ENCODE measurements around a stretch of chr1.

- PRO-cap: no peak
- RAMPAGE, long total RNA, 3 experiments: no peak in any of the 3 experiments
These were observed 11.7 kb downstream of the SSR2 start for GRCh38 chr1:156008598-156009808.

- PRO-cap: no peak
- RAMPAGE, long total RNA, 3 experiments: no peak in any of the 3 experiments
These were observed 3.3 kb downstream of the UBQLN4 start for GRCh38 chr1:156050074-156050952.

DNA sequence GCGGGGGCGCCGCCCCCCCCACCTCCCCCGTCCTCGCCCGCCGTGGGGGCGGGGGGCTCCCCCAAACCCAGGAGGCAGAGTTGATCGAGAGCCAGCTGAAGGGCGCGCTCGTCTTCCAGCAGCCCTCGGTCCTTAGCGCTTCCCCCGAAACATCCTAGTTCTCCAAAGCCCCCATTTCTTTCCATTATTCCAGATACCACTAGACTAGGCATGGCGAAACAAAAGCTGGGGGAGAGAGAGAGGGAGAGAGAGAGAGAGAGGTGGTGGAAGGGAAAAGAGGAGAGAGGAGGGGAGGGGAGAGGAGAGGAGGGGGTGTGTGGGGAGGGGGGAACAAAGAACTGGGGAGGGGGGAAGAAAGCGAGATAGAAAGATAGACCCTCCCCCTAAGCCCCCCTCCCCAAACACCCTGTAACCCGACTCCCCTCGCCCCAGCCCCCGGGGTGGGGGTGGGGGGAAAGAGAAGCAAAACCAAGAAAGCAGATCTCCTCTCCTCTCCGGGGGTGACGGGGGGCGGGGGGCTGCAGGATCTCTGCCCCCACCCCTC, 406 bp downstream of the MEX3A start:
- PRO-cap: no peak
- RAMPAGE, long total RNA, 3 experiments: no peak in any of the 3 experiments

DNA sequence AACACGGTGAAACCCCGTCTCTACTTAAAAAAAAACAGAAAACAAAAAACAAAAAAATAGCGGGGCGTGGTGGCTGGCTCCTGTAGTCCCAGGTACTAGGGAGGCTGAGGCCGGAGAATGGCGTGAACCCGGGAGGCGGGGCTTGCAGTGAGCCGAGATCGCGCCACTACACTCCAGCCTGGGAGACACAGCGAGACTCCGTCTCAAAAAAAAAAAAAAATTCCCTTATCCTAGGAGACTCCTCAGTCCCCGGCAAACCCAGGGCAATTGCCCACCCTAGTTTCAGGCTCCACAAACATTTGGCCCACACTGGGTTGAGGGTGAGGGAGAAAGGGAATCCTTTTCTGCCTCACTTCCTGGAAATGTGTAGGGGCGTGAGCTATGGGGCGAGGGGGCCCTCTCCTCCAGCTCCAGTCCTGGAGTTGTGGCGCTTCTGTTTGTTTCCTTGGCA, 8.6 kb upstream of the LMNA start:
- PRO-cap: no peak
- RAMPAGE, long total RNA, 3 experiments: no peak in any of the 3 experiments

DNA sequence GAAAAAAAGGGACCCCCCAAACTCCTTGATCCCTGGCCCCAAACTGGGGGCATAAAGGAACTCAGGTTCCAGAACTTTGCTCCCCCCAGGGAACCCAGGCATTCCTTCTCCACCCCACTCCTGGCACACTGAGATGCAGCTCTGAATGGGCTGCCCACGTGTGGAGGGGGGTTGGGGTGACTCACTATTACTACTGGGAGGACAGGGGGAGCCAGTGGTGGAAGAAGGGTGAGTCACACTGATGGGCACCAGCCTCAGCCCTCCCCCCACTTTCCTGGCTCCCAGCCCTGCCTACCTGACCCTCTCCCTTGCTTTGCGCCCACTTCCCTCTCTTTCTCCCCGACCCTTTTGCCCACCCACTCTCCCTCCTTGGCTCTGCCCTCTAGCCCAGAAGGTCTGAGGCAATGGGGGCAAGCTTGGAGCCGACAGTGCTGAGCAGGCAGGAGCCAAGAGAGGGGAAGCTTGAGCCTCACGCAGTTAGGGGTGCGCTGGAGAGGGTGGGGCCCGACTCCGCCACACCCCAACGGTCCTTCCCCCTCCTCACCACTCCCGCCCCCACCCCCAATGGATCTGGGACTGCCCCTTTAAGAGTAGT, 357 bp upstream of the LMNA start:
- PRO-cap: bidirectional peak, plus-strand start at position 214 of the sequence, minus-strand start at position 130 of the sequence; bidirectional peak, plus-strand start outside the sequence, minus-strand start at position 557 of the sequence
- RAMPAGE, long total RNA, 3 experiments: no peak in any of the 3 experiments

- PRO-cap: no peak
- RAMPAGE, long total RNA, 3 experiments: no peak in any of the 3 experiments
These were observed 3.2 kb downstream of the LMNA start for GRCh38 chr1:156117679-156118145.

DNA sequence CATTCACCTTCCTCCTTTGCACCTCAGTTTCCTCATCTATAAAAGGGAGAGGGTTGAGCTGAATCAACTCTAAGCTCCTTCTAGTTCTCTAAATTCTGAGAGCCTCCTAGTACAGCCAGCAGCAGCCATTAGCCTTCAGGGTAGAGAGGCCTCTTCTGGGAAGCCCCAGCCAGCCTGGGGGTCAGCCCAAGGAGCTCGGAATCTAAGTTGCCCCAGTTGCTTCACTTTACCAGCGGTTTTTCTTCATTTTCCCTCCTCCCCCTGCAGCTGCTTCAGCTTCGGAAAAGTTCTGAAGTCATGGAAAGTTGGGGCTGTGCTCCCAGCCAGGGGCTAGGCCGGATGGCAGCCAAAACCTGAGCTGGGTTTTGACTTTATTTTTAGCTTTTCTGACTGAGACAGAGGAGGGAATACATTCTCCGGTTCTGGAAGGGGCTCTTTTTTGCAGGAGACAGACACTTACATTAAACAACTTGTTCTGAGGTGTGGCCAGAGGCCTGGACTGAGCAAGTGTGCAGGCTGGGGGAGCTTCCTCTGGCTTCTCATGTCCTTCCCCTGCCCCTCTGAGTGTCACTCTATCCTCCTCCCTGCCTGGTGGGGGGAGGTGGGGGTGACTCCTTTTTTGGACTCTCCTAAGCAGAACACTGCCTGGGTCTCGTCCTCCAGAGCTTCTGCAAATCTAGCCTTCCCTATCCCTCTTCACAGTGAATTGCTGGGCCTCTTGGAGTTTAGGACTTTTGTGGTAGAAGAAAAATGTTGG, 14.4 kb downstream of the LMNA start:
- PRO-cap: bidirectional peak, plus-strand start at position 389 of the sequence, minus-strand start at position 291 of the sequence; unidirectional peak, minus-strand start at position 511 of the sequence; unidirectional peak, minus-strand start at position 708 of the sequence
- RAMPAGE, long total RNA, 3 experiments: no peak in any of the 3 experiments

DNA sequence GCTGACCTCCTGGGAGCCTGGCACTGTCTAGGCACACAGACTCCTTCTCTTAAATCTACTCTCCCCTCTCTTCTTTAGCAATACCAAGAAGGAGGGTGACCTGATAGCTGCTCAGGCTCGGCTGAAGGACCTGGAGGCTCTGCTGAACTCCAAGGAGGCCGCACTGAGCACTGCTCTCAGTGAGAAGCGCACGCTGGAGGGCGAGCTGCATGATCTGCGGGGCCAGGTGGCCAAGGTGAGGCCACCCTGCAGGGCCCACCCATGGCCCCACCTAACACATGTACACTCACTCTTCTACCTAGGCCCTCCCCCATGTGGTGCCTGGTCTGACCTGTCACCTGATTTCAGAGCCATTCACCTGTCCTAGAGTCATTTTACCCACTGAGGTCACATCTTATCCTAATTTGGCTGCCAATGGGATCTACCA, 16.0 kb downstream of the LMNA start:
- PRO-cap: bidirectional peak, plus-strand start at position 77 of the sequence, minus-strand start outside the sequence
- RAMPAGE, long total RNA, 3 experiments: no peak in any of the 3 experiments

DNA sequence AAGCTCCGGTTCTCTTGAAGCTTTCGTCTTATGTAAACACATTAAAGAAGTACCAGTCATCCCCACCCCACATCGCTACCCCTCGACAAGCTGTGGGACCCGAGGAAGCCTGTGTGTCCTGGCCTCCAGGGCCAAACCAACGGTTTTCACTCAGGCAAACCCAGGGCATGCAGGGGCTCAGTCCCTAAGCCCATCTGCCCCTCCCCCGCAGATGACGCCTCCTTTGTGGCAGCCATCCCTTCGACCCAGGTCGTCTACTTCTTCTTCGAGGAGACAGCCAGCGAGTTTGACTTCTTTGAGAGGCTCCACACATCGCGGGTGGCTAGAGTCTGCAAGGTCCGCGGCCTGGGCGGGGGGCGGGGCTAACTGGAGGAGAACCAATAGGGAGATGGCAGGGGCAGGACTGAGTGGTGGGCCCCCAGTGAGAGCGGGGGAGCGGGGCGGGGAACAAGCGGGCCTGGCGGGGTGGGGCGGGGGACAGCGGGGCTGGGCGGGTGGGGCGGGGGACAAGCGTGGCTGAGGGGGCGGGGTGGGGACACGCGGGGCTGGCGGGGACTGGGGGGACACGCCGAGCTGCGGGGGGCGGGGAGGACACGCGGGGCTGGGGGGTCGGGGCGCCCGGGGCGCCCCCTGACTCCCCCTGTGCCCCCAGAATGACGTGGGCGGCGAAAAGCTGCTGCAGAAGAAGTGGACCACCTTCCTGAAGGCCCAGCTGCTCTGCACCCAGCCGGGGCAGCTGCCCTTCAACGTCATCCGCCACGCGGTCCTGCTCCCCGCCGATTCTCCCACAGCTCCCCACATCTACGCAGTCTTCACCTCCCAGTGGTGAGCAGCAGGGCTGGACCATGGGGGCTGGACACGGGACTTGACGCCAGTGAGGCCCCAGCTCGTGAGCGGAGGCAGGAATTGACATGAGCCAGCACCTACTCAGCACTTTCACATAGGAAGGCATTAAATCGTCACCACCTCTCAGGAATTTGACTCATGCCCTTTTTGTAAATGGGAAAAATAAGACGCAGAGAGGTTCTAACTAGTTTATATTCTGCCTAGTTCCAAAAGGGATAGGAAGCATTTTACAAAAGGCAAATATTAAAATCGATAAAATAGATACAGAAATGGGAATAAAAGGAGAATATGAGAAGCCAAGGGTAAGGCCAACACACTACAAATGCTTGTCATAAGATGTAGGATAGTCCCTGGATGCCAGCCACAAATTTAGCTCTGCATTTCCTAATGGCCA, 7.7 kb downstream of the SEMA4A start:
- PRO-cap: bidirectional peak, plus-strand start at position 450 of the sequence, minus-strand start at position 347 of the sequence; bidirectional peak, plus-strand start at position 822 of the sequence, minus-strand start at position 805 of the sequence
- RAMPAGE, long total RNA, 3 experiments: start-site peak on the plus strand in 1 of 3 experiments, centred at position 388 of the sequence, 5 reads per replicate

DNA sequence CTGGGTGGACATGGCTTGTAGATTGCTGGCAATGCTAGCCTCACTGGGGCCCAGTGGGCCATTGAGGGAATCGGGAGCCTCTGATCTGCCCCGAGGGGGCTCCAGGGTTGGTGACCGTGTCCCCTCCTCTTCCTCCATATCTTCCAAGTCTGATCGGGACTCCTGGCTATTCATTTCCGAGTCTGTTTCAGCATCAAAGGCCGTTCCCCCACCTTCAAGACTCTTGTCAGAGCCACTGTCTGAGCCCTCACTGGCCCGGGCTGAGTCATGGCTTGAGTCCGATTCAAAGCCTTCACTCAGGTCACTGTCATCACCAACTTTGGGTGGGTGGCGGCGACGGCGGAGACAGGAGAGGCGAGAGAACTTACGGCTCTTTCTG, 16.7 kb downstream of the SMG5 start:
- PRO-cap: no peak
- RAMPAGE, long total RNA, 3 experiments: no peak in any of the 3 experiments

DNA sequence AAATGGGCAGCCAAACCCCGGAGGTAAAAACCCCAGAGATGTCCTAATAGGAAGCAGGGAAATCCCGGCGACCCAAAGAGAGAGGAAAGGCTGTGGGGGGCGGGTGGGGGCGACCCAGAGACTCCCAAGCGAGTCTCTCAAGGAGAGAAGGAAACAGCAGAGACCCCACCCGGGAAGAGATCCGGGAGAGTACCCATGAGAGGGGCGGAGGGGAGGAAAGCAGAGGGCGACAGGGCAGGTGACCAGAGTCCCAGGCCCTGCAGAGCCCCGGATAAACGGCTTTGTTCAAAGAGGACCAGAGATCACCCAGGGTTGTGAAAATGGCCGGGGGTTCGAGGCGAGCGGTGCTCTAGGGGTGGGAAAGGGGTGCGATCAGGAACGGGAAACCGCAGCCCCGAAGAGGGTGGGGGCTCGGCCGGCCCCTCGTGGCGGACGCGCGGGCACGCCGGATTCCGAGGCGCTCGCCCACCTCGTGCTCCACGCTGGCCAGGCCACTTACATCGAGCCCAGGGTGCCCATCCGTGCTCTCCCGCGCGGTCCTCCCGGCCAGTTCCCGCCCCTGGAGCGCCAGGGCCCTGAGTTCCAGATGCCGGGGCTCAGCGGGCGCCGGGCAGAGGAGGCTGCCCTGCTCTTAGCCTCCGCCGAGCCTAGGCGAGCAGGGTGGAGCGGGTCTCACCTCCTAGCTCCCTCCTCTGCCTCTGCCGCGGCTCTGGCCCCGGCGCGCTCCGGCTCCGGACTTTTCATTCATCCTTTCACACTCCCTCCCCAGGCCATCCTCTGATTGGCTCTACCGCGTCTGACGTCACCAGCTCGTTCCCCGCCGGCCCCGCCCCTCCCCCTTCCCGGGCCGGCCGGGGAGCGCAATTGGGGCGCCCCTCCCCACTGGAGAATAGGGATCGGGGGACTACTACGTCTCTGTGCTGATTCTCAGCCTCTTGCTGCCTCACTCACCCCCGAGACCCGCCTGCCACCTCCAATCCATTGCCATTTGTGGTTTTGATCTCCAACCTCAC, 52.4 kb downstream of the RHBG start:
- PRO-cap: unidirectional peak, minus-strand start at position 711 of the sequence
- RAMPAGE, long total RNA, 3 experiments: no peak in any of the 3 experiments

- PRO-cap: no peak
- RAMPAGE, long total RNA, 3 experiments: no peak in any of the 3 experiments
These were observed 39.2 kb downstream of the MEF2D start for GRCh38 chr1:156461258-156461804.

DNA sequence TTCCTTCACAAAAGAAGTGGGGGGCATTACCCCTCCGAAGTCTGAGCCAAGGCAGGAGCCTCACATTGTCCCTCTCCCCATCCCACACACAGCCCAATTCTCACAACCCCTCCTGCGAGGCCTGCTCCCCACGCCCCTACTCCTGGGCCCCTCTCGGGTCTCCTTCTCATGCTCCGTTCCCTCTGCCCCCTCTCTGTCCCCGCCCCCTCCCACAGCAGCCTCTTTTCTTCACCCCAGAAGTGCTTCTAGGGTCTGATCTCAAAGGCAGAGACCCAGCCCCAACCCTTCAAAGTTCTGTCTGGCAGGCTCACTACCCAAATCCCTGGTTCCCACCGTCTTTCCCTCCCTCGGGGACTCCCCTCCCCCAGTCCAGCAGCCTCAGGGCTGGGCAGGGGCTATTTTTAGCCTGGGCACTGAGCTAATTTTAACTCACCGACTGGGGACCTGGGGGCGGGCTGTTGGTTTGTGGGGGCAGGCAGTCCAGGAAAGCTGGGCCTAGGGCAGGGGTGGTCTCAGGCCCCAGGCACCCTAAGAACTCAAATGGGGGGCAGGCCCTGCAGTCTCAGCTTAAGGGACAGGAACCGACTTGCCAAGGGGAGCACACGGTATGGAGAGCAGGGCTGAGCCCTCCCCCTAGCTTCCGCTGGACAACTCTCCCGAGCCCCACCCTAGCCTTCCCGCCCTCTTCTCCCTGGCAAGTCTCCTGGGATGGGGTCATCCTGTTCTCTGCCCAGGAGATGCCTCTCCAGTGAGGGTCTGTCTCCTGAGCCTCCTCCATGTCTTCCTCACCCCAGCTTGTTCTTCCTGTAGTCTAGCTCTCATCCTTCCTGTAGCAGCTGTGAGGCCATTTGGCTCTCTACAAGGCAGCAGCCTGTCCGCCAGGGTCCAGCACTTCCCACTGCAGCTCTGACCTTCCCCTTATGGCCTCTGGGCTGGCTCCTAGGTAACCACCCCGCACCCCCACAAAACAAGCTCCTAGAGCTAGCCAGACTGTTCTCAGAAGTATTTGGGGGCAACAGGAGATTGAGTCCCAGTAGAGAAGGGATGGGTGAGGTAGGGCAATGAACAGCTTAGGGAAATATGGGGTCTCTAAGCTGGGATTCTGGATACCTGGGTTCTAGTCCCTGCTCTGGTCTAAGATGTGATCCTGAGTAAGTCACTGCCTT, 10.1 kb downstream of the MEF2D start:
- PRO-cap: bidirectional peak, plus-strand start at position 478 of the sequence, minus-strand start at position 300 of the sequence
- RAMPAGE, long total RNA, 3 experiments: start-site peak on the minus strand in 1 of 3 experiments, centred at position 915 of the sequence, 6 reads per replicate

- PRO-cap: no peak
- RAMPAGE, long total RNA, 3 experiments: no peak in any of the 3 experiments
These were observed 8.1 kb downstream of the MEF2D start for GRCh38 chr1:156492252-156493147.

DNA sequence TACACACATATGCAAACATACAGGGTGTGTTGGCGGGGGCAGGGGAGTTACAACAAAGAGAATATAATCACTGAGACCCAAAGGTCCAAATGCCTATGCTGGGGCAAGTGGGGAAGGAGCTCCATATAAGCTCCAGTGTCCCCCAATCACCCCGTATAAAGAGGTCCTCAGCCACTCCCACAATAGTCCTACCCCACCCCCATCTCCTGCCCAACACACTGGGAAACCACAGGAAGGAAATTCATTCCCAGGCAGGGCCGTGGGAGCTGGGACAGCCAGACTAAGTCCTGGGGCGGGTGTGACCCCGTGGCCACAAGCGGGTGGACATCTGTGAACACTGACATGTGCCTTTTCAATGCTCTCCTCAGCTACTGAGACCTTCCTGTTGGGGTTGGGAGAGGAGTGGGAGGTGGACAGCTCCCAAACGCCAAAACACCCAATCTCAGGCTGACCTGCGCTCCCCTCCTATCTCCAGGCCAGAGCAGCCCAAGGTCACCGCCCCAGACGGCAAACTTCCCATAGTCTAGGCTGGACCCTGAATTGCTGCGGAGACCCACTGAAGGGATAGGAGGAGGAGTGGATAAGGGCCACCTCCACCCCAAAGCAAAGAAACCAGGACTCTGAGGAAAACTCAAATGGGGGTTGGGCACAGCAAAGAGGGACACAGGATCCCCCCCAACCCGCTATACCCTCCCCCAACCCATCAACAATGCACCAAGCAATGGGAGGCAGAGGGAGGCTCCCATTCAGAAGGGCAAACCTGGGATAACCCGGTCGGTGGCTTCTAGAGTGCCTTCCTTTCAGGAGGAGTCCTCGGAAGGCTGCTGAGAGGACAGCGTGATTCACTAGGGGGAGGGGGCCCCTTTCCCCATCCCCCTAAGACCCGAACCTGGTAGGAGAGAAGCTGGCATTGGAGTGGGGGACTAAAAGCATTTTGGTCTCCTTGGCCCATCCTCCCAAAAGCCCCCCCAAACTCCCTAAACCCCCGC, 1.6 kb downstream of the MEF2D start:
- PRO-cap: bidirectional peak, plus-strand start at position 250 of the sequence, minus-strand start at position 157 of the sequence
- RAMPAGE, long total RNA, 3 experiments: no peak in any of the 3 experiments

- PRO-cap: no peak
- RAMPAGE, long total RNA, 3 experiments: no peak in any of the 3 experiments
These were observed 3.6 kb upstream of the MEF2D start for GRCh38 chr1:156504008-156504693.

DNA sequence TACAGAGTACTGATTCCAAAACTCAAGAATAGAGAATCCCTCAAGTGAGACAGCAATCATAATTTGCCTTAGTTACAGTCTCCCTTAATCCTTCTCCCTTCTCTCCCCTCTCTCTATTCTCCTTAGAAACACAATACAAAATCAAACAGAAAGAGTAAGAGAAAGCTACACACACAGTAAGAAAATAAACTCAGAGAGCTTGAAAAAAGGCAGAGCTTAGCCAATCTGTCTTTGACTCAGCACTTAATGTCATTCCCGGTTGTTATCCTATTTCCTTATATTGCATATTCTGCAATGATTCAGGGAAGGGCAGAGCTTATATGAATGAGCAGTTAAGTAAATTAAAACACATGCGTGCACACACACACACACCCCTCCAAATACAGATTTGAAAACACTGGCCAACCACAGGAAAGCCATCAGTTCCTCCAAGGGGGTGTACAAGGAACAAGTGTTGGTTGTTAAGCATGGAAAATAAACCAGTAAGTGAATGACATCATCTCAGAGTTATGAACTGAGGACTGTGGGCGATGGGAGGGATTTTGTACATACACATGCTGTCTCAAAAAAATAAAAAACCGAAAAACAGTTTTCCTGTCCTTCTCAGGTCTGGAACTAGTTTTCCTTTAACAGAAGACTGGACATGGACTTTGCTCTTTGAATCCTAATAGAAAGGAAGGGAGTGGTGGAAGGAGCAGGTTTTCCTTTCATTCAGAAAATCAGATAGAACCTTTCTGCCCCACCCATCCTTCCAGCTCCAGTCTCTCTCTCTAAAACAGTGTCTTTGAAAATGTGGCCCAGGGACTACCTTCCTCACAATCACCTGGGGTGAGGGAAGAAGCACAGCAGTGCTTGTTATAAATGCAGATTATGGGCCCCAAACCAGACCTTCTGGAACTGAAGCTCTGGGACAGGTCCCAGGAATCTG, 992 bp downstream of the IQGAP3 start:
- PRO-cap: no peak
- RAMPAGE, long total RNA, 3 experiments: no peak in any of the 3 experiments

- PRO-cap: no peak
- RAMPAGE, long total RNA, 3 experiments: no peak in any of the 3 experiments
These were observed 1.4 kb downstream of the NAXE start for GRCh38 chr1:156592576-156593765.

GRCh38 chr1:156669671-156670018, 7.6 kb downstream of the NES start:
- PRO-cap: no peak
- RAMPAGE, long total RNA, 3 experiments: no peak in any of the 3 experiments

- PRO-cap: no peak
- RAMPAGE, long total RNA, 3 experiments: start-site peak on the minus strand in 1 of 3 experiments, at chr1:156671242-156671677 at its widest, 61 reads per replicate
These were observed 6.0 kb downstream of the NES start for GRCh38 chr1:156670956-156671841.

Data from subcutaneous adipose tissue (tissue), 3 donors.